GM06990 (cell line): ENCODE data around the genes TBL1Y, NLGN4Y, CDY2A, RBMY1B and RBMY1D.

GRCh38 chrY:6910266-6911341, at the start of gene TBL1Y:
TSS of gene TBL1Y (plus strand) at chrY:6910697.
- RRBS: no CpG with 5 or more reads among the region's 101 CpGs

DNA sequence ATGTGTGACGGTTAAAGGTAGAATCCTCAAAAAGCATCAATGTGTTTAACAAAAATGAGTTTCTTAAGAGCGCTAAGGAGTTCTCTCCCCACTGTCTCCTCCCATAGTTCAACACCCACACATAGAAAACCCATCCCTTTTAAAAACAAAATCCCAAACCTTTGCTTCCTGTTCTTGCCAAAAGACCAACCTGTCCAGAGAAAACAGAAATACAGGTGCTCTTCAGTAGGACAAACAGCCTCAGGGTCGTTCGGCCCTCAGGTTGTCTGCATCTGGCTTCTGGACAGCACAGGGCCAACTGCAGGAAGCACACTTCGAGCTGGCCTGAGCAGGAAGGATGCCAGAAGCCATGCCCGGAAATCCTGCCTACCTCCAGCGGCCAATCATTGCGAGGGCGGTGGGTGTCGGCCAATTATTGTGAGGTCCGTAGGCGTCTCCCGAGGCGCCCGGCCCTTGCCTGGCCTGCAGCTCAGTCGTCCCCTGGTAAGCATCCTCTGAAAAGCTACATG, 507.3 kb downstream of the TSPY10 start:
- RRBS: no CpG with 5 or more reads among the region's 16 CpGs

- RRBS: 42% methylated on average over 8 of the region's 38 CpGs
Observed at GRCh38 chrY:10092969-10093363, 565.3 kb downstream of the TSPY10 start.

DNA sequence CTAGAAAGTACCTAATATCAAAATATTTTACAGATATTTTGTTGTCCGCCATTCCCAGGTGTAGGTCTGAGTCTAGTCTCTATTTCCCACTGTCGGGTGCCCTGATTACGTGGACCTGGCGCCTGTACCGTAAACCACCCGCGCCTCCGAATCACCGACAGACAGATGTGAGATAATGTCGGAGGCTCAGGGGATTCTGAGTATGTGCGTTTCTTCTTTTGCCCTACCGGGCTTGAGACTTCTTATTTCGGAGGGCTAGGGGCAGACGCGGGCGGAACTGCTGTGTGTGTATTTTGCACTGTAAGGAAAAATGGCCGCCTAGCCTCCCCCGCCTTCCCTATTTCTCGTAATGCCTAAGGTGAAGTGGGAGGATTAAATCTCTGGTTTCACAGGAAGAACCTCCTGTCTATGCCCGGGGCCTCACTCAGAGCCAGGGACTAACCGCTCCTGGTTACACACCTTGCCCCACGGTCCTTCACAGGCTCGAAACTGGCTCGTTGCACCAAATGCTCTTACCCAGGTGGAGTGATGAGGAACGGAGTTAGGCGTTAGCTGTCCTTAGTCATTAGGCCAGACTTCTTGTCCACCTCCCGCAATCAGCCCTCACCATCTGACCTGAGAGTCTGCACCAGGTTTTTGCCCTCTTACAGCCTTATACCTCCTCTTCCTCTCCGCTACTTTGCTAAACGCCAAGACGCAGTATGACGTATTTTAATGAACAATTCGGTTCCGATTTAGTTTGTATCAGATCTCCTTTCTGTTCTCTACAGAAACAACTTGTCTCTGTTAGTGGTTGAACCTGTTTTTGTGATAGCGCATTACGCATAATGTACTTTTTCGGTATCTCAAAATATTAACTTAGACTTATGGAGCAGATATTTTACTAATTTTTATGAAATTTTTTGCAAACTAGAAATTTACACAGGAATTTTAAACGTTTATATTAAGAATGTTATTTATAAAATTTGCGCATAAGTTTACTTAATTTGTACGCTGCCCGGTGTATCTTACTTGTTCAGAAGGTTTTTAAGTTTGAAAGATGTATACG, 37.9 kb upstream of the USP9Y start:
- RRBS: no CpG with 5 or more reads among the region's 41 CpGs

GRCh38 chrY:12905012-12905952, 614 bp downstream of the DDX3Y start:
- RRBS: no CpG with 5 or more reads among the region's 52 CpGs

DNA sequence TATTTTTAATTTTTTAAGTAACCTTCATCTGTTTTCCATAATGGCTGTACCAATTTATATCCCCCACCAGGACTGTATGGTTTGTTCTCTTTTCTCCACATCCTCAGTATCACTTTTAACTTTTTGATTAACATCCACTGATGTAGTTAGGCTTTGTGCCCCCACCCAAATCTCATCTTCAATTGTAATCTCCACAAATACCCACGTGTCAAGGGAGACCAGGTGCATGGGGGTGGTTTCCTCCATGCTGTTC, 91.4 kb downstream of the UTY start:
- RRBS: no CpG with 5 or more reads among the region's 1 CpG

DNA sequence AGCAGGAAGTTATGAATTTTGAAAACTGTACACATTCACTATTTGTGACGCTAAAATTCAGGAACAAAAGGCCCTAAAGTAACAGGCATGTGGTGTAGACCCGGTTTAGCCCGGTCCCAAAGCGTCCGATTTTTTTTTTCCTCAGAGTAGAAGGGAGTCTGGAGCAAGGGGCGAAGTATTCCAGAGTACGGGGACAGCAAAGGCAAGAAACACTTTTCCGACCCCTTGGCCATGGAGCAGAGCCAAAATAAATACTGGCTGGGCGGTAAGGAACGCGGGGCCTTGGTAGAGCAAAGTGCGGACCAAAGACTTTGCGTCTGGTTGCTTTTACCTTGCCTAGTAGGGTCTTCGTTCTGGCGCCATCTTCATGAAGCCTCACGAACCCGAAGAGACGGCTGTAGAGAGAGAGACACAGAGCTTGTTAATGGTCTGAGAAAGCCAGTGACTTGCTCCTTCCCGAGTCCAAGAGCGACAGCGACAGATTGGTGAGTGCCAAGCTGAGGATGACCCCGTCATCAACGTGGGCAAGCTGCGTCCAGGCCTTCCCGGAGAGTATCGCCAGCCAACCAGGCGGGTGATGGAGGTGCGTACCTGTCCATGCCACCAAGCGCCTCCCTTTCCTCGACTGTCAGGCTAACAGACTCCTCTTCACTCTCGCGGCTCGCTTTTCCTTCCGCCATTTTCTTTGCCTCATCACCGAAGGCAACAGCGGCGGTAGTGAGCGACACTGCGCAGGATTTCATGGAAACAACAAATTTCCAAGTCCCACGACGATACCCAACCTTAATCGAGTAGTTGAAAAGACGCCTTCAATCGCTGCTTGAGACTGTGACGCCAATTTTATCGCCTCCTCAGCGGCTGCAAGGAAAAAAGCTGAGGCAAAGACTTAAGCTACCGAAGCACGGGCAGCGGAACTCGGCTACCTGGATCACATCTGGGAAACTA, 638 bp downstream of the UTY start:
- RRBS: no CpG with 5 or more reads among the region's 51 CpGs

- RRBS: no CpG with 5 or more reads among the region's 87 CpGs
Observed at GRCh38 chrY:14524077-14525412, at the start of gene NLGN4Y. TSS of gene NLGN4Y (plus strand) at chrY:14524529.

- RRBS: no CpG with 5 or more reads among the region's 1 CpG
Observed at GRCh38 chrY:18025570-18025937, at the start of gene CDY2A. TSS of gene CDY2A (plus strand) at chrY:18025787.

GRCh38 chrY:21511112-21511436, at the start of gene RBMY1B:
TSS of gene RBMY1B (plus strand) at chrY:21511338.
- RRBS: no CpG with 5 or more reads among the region's 28 CpGs

DNA sequence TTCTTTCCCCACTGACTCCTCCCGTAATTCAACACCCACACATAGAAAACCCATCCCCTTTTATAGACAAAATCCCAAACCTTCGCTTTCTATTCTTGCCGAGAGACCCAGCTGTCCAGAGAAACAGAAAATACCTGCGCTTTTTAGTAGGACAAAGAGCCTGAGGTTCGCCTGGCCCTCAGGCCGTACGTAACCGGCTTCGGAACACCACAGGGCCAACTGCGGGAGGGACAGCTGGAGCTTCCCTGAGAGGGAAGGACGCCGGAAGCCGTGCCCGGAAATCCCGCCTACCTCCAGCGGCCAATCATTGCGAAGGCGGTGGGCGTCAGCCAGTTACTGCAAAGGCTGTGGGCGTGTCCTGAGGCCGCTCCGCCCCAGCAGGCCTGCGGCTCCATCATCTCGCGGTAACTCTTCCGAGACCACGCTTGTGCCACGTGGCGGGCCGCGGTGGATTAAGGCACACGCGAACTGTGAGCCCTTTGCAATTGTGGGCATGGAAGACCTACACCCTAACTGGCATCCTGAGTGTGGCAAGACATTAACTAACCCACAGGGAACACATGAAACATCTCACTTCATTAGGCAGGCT, at the start of gene RBMY1D:
TSS of gene RBMY1D (minus strand) at position 282 of the 589 bp plus-strand sequence.
- RRBS: no CpG with 5 or more reads among the region's 33 CpGs